Ishikawa (cell line): ENCODE measurements around a stretch of chr7.

DNA sequence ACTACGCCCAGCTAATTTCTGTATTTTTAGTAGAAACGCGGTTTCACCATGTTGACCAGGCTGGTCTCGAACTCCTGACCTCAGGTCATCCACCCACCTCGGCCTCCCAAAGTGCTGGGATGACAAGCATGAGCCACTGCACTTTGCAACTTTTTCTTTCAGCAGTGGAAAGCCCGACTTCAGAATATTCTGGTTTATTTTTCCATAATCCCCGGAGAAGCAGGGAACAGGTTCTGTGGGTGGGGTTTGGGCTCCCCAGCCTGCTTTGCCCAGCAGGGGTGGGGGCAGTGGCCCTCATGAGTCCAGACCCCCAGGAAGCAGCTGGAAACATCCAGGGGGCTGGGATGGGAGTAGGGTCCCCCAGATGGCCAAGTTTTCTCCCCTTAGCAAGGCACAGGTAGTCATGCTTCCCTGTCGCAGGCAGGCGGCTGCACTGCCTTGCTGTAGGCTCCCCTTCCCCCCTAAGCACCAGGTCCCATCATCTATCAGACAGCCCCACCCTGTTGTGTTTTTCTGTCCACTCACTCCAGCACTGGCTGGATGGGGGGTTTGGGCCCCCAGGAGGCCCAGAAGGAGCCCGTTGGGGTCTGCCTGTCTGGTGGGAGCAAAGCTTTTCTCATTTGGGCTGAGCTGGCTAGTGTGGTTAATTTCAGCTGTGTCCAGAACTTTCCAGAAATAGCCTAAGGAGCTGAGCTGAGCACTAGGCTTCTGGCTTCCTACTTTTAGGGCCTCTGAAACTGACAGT lies 7.8 kb downstream of the BRI3 start:
- RRBS, result no CpG with 5 or more reads among the region's 10 CpGs

- RRBS, result no CpG with 5 or more reads among the region's 24 CpGs
Measured at GRCh38 chr7:98290779-98291639, 9.5 kb downstream of the BRI3 start.

DNA sequence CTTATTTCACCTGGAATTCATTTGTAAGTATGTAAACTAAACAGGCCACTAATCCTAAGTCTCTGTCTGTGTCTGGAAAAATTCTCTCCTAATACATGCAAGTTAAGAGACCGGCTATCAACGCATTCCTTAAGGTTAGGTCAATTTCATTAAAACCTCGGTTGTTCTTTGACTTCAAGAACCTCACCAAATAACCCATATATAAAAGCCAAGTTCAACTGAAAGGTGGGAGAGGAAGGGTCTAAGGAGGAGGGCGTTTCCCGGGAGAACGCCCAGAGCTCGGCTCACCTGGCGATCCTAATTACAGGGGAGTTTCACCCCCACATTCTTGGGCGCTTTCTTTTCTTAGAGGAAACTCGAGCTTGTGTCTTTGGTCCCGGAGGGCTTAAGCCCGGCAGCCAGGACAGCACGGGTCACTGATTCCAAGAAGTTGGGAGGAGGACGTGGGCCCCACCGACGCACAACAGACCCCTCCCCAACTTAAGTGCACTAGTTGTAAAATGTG lies 1.1 kb downstream of the BAIAP2L1 start:
- RRBS, result under 1% methylated on average over 6 of the region's 16 CpGs

GRCh38 chr7:98419742-98420003 lies 18.8 kb upstream of the BAIAP2L1 start:
- RRBS, result no CpG with 5 or more reads among the region's 5 CpGs

DNA sequence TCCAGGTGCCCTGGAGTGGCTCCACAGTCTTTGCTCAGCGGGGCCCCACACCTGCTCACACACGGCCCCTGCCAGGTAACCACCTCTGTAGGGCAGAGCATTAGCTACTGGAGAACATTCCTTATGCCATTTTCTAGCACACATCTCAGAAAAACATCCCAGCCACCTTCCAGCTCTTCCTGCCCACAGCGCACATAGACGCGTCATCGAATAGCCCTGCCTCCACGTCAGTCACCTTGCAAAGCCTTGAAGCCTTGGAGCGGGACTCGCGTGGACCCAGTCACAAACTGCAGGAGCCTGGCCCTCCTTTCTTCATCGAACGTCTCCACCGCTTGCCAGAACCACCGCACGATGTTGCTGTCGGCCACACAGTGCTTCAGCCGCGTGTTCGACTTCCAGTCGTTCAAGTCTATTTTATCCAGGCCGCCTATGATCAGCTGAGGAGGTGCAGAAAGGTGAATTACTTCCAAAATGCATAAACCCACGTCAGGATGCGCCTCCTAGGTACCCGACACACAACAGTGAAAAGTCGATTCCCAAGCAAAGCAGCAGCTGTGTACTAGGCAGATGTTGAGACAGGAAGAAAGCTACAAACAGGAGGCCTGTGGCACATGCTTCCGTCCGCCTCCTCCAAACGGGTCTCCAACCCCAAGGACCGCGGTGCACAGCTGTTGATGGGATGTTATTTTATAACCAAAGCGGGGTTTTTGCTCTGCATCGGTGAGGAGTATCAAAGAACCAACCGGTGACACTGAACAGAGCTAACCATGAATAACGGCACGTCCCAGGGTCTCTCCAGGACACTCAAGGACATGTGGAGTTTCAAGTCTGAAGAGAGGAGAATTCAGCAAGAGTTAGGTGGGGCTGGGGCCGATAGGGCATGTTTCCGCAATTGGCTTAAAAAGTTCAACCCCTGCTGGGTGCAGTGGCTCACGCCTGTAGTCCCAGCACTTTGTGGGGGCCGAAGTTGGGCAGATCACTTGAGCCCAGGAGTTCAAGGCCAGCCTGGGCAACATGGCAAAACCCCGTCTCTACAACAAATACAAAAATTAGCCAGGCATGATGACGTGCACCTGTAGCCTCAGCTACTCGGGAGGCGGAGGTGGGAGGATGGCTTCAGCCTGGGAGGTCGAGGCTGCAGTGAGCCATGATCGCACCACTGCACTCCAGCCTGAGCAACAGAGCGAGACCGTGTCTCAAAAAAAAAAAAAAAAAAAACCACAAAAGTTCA lies 108.2 kb downstream of the SMURF1 start:
- RRBS, result no CpG with 5 or more reads among the region's 47 CpGs

- RRBS, result no CpG with 5 or more reads among the region's 5 CpGs
Measured at GRCh38 chr7:99043014-99043482, 100.9 kb downstream of the SMURF1 start.

DNA sequence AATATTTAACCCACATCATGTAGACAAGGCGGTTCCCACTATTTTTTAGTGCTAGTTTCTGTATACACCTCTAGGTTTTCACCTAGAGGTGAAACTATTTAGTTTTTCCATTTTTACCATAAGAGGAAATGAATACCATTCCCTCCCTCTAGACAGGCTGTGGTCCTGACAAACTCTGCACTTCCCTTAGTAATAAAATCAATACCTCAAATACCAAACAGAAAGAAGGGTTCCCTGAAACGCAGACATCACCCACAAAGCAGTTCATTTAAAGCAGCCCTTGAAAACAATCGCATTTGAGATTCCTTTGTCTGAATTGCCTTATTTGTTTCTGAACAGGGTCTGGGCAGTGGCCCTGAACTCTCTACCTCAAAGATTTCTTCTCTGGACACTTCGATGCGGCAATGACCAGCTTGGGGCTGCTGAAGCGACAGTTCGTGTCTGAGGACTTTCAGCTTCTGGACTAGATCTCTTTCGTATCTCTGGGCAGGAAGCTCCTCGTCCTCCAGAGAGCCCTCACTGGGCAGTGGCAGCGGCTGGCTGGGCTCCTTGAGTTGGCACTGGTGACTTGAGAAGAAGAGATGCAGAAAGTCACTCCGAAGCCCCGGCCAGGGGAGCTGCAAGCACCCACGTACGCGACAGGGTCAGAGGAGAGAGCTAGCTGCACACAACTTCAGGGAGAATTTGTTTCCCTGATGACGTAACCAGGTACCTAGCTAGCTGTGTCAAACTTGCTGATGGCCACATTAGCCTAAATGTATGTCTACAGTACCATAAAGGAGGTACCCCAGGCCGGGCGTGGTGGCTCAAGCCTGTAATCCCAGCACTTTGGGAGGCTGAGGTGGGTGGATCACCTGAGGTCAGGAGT lies 96.4 kb downstream of the SMURF1 start:
- RRBS, result no CpG with 5 or more reads among the region's 18 CpGs

- RRBS, result no CpG with 5 or more reads among the region's 3 CpGs
Measured at GRCh38 chr7:99120386-99121010, 23.4 kb downstream of the SMURF1 start.

DNA sequence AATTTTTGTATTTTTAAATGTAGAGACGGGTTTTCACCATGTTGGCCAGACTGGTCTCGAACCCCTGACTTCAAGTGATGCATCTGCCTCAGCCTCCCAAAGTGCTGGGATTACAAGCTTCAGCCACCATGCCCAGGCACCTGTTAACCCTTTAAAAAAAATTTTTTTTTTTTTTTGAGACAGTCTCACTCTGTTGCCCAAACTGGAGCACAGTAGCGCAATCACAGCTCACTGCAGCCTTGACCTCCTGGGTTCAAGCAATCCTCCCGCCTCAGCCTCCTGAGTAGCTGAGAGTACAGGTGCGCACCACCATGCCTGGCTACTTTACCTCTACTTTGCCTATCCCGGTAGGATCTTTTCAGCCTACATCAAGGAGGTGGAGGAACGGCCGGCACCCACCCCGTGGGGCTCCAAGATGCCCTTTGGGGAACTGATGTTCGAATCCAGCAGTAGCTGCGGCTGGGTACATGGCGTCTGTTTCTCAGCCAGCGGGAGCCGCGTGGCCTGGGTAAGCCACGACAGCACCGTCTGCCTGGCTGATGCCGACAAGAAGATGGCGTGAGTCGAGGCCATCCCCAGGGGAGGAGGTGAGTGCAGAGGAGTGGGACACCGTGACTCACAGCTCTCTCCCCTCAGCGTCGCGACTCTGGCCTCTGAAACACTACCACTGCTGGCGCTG lies 16.2 kb downstream of the ARPC1B start:
- RRBS, result no CpG with 5 or more reads among the region's 25 CpGs

DNA sequence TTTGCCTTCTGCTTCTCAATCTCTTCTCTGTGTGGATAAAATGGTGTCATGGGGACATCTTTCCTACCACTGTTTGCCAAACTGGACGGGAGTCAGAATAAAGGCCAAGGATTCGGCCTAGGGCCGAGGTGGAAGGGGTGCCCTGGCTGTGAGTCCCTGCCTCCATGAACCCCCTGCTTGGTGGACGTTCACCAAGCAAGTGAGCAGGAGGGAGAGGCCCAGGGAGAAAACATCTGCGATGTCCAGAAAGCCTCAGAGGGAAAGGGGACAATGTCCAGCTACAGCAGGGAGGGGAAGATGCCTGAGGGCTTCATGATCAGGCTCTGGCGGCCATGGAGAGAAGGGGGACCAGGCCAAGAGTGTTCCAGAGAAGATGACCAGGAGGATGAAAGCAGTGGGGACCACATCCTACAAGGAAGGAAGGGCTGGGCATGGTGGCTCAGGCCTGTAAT lies 10.4 kb downstream of the PDAP1 start:
- RRBS, result no CpG with 5 or more reads among the region's 6 CpGs

DNA sequence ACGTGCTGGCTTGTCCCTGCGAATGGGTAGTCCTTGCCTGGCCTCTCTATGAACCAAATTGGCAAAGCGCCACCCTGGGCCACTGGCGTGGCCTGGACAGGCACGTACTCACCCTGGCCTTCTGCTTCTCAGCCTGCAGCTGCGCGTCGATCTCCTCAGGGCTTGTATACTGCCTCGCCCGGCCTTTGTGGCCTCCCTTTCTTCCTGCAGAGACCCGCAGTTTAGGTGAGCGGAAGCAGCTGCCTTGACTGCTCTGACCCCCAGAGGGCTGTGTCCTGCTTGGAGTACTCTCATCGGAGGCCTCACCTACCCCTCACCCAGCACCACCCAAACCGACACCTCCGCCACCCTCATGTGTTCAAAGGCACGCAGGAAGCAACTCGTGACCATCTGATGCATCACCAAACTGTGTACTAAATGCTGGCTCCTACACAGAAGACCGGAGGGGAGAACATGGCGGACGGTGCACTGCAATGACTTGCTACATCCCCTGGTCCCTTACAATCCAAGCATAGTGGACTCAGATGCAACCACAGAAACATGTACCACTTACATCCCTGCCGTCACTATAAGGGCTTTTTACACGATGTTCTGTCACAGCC lies 3.5 kb downstream of the PDAP1 start:
- RRBS, result no CpG with 5 or more reads among the region's 22 CpGs

DNA sequence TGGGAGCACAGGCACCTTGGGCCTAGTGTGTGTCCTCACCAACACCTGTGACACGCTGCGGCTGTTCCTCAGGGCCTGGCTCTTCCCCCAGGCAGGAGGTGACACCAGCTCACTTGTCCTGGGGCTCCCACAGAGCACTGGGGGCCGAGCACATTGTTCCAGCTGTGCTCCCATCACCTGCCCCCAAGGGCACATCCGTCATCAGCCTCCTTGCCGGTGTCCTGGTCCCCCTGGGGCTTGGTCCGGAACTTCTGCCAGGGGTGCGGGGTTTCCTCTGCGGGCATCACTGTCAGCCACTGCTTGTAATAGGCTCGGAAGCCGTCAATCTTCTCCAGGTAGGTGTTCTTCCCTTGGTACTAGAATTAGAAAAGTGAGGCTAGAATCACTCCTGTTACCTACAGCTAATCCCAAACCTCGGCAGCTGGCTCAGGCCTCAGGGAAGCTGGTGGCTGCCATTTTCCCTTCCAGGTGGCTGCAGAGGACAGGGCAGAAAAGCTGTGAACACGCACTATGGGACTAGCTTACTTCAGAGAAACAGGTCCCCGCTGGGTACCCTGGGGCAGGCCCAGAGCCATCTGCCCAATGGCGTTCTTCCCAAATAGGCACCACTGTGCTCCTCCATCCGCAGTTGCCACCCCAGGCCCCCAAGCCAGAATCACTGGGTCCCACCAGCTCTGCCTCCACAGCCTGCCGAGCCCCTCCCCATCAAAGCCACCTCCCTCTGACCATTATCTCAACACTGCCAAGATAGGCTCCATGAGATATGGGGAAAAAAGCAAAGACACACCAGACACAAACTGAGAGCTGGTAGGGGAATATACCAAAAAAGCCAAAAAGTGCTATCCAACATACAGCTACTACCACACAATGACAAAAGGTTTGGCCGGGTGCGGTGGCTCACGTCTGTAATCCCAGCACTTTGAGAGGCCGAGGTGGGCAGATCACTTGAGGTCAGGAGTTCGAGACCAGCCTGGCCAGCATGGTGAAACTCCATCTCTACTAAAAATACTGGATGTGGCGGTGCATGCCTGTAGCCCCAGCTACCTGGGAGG lies 11.4 kb downstream of the BUD31 start:
- RRBS, result no CpG with 5 or more reads among the region's 22 CpGs

- RRBS, result no CpG with 5 or more reads among the region's 10 CpGs
Measured at GRCh38 chr7:99498587-99498875, 1.6 kb downstream of the ZNF394 start.

GRCh38 chr7:99551341-99551596 lies 645 bp downstream of the FAM200A start:
- RRBS, result no CpG with 5 or more reads among the region's 12 CpGs

DNA sequence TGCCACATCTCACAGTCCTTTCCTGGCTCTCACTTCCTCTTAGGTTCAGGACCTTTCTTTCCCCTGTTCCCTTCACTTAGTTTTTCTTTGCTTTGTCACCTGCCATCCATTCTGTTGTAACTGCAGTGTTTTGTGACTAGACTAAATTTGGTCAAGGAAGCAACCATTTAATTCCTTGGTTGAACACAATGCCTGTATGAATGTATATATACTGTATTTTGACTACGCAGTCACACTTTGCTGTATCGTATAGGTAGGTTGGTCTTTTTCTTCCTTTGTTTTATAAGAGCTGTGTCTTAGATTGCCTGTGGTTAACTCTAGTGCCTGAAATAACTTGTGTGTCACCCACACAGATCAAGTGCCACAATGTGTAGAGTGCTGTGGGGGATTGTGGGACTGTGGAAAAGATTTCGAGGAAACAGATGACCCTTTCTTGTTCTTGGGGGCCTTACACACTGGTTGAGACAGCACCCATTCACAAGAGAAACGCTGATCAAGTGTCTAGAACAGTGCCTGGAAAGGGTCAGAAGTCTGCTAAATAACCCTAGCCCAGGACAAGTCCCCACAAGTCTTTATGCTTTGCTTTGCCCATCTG lies 2.7 kb downstream of the ZNF655 start:
- RRBS, result no CpG with 5 or more reads among the region's 4 CpGs

DNA sequence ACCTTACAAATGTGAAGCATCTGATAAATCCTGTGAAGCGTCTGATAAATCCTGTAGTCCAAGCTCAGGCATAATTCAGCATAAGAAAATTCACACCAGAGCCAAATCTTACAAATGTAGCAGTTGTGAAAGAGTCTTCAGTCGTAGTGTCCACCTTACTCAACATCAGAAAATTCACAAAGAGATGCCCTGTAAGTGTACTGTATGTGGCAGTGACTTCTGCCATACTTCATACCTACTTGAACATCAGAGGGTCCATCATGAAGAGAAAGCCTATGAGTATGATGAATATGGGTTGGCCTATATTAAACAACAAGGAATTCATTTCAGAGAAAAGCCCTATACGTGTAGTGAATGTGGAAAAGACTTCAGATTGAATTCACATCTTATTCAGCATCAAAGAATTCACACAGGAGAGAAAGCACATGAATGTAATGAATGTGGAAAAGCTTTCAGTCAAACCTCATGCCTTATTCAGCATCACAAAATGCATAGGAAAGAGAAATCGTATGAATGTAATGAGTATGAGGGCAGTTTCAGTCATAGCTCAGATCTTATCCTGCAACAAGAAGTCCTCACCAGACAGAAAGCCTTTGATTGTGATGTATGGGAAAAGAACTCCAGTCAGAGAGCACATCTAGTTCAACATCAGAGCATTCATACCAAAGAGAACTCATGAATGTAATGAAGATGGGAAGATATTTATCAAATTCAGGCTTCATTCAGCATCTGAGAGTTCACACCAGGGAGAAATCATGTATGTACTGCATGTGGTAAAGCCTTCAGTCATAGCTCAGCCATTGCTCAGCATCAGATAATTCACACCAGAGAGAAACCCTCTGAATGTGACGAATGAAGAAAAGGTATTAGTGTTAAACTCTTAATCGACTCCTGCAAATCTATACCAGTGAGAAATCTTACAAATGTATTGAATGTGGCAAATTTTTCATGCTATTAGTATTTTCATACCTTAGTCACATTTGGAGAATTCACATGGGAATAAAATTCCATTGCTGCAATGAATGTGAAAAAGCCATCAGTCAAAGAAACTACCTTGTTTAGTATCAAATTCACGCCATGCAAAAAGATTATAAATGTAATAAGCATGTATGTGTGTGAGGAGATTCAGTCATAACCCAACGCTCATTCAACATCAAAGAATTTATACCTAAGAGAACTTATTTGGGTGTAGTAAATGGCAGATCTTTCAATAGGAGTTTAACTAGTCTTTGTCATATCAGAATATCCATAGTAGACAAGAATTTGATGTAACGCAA lies 14.9 kb downstream of the ZNF655 start:
- RRBS, result no CpG with 5 or more reads among the region's 9 CpGs

DNA sequence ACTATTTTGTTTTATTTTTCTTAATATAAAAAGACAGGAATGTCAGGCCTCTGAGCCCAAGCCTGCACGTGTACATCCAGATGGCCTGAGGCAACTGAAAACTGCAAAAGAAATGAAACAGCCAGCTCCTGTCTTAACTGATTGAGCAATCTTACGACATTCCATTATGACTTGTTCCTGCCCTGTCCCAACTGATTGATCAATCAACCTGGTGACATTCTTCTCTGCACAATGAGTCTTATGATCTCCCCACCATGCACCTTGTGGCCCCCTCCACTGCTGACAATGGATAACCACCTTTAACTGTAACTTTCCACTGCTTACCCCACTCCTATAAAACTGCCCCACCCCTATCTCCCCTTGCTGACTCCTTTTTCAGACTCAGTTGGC lies 5.5 kb downstream of the CYP3A7 start:
- RRBS, result no CpG with 5 or more reads among the region's 2 CpGs

DNA sequence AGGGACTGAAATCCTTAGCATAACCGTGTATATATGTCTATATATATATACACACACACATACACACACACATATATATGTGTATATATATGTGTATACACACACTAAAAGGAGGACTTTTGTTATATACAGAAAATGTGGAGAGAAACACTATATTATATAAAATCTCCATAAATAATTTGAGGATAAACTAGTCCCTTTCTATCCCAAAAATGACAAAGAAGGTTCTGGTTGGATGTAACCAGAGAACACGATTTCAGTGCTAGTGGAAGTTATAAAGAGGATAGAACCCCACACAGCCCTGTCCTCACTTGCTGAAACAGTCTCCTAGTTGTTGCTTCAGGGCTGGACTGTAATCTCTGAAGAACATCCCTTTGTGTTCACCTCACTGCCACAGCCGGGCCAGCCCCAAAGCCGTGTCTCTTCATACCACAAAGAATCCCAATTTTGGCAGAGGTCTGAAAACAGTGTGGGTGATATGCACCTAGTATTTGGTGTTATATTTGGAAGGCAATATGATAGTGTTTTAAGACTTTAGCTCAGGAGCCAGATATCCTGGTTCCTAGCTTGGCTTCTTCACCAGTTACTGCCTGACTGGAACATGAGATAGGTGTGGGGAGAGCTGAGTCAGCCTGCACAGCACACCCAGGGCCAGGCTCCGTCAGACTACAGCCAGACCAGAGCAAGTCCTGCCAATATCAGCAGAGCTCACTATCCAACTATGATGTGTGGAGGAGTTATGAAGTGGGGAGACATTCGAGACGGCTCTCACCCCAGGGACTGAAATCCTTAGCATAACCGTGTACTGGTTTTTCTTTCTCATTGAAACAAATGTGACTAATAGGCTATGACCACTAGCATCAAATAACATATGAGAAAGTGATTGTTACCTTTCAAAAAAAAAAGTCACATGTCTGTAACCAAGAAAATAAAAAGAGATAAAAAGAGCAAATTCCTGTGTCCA lies 21.2 kb downstream of the CYP3A4 start:
- RRBS, result no CpG with 5 or more reads among the region's 8 CpGs

- RRBS, result no CpG with 5 or more reads among the region's 4 CpGs
Measured at GRCh38 chr7:99787127-99787509, 3.1 kb upstream of the CYP3A4 start.